Endothelial cell (in vitro differentiated cells): ENCODE results near the gene VENTX.

DNA sequence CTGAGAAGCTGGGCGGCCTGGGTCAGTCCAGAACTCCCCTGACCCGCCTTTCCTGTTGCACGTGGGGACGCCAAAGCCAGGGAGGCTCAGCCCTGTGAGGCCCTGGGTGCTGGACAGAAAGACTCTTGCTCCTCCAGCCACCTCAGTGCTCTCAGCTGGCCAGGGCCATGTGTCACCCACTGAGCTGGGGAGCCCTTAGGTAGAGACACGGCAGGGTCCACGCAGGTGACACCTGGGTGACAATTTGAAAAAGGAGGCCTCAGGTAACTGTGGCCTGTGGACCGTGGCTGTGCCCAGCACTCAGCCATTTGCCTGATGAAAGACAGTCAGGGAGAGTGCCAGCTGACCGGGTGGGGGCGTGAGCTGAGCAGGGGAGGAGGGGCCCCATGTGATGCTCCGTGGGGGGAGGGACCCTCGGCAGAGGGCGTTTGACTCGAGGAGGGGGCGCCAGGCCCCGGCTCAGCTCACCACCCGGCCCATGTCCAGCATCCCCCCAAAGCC lies 70.2 kb downstream of the PWWP2B start:
- PRO-cap: no peak

DNA sequence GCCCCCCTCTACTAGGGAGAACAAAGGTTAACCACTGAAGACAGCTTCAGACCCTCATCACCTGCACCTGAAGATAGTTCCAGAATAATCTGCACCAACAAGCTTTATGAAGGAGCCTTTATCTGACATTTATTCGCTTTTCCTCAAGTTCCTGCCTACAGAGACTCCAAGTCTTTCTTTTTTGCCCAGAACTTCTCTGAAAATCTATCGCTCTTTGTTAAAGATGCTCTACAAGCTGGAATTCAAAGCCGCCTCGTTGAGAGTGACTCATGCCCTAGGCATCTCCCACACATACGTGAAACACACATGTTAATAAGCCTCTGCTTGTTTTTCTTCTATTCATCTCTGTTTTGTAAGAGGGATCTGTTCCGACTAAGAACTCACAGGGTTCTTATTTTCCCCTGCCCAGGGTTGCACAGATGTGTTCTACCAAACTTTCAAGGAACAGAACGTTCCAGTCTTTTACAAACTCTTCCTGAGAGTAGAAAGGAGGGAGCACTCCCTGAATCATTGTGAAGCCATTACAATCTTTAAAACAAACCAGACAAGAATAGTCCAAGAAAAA lies 55.6 kb upstream of the INPP5A start:
- PRO-cap: no peak

GRCh38 chr10:132492456-132493016 lies 45.1 kb upstream of the INPP5A start:
- PRO-cap: no peak

GRCh38 chr10:132515663-132516033 lies 21.9 kb upstream of the INPP5A start:
- PRO-cap: no peak

DNA sequence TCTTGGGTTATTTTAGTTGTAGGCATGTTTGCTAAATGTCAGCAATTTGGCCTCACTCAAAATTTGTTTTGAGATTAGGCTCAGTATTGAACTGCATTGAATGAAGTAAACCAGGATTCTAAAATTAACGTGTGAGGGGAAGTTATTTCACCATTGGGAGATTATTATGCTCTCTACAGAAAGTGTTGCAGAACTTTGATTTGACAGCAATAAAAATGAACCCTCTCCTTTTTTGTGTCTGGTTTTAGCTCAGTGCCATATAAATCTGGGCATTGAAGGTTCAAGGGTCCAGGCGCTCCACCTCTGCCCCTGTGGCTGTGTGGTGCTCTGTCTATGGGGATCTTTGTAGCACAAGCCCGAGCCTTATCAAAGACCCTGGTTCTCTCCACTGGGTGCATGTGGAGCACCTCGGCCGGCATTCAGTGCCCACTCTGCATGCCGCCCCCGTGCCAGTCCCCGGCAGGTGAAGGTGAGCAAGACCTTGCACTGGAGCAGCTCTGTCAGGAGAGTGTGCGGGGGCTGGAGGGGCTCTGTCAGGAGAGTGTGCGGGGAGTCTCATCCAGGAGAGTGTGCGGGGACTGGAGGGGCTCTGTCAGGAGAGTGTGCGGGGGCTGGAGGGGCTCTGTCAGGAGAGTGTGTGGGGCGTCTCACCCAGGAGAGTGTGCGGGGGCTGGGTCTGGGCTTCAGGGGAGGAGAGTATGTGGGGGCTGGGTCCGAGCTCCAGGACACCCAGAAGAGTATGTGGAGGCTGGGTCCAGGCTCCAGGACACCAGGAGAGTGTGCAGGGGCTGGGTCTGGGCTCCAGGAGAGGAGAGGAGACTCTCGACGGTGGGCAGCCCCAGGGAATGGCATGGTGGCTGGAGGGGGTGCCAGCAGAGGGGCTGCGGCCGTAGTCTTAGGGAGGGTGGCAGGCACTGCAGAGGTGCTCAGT lies 40.7 kb downstream of the INPP5A start:
- PRO-cap: no peak

- PRO-cap: no peak
Measured at GRCh38 chr10:132579371-132580033, 41.9 kb downstream of the INPP5A start.

- PRO-cap: no peak
Measured at GRCh38 chr10:132743608-132744059, 42.3 kb downstream of the NKX6-2 start.

DNA sequence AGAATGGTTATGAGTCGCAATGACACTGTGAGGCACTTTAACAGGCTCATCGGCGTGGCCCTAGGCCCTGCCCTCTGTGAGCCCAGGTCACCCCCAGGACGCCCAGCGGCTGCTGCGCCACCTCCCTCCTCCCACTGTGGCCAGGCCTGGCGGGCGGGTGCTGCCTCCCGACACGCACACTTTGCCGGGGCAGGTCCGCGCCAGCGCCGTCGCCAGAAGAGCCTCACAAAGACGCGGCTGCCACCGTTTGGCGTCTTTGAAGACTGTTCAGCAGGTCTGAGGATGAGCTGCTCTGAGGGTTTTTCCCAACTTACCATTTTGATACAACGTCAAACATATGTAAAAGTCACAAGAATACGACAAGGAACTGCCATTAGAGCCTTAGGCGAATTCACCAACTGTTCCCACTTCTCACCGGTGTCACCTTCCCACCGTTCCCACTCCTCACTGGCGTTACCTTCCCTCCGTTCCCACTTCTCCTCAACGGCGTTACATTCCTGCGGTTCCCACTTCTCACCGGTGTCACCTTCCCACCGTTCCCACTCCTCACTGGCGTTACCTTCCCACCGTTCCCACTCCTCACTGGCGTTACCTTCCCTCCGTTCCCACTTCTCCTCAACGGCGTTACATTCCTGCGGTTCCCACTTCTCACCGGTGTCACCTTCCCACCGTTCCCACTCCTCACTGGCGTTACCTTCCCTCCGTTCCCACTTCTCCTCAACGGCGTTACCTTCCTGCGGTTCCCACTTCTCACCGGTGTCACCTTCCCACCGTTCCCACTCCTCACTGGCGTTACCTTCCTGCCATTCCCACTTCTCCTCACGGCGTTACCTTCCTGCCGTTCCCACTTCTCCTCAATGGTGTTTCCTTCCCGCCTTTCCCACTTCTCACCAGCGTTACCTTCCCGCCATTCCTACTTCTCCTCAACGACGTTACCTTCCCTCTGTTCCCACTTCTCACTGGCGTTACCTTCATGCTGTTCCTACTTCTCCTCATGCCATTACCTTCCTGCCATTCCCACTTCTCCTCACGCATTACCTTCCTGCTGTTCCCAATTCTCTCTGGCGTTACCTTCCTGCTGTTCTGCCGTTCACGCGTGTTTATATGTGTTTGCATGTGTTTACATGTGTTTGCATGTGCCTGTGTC lies 22.7 kb upstream of the CFAP46 start:
- PRO-cap: no peak

DNA sequence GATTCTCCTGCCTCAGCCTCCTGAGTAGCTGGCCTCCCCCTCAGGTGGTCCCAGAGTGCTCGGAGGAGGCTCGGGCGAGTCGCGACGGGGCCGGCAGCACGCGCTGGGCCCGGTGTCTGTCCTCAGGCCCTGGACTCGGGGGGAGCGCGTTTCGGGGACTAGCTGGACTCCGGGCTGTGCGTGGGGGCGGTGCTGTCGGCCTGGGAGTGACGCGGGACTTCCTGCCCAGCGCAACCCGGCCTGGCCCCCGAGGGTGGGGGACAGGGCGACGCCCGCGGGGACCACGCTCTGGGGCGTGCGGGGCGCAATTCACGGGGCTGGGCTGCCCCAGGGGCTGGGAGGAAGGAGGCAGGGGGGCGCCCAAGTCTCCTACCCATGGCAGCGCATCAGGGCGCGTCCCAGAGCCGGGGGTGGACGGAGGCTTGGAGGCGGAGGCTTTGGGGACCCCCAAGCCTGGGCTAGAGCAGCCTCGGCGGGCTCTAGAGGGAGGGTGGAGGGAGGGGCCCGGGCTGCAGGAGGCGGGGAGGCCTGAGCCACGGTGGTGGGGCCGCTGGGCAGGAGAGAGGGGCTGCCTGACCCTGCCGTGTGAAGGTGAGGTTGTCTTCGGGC lies 2.3 kb upstream of the VENTX start:
- PRO-cap: no peak

DNA sequence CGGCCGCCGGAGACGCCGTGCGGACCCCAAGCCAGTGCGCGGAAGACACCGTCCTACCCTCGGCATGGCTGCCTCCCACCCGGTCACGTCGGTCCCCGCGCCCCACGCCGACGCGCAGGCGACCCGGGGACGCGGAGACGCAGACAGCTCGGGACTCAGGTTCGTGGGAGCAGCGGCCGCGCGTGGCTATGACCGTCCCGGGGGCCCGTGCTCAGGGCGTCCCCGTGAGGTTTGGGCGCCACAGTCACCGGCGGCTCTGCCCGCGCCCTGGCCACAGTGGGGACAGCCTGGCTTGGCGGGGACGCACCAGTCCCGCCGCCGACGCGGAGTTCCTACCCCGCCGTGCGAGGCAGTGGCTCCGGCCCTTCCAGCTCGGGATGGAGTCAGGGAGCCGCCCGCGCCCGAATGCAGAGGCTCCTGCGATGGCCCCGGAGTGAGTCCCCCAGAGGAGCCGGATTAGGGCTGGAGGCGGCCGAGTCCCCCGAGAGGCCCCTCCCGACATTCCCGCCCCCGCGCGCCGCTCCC lies 791 bp upstream of the VENTX start:
- PRO-cap: no peak

GRCh38 chr10:133237327-133238224 lies at the start of gene VENTX:
Gene VENTX, plus strand, starts transcription at chr10:133237855.
- PRO-cap: no peak

GRCh38 chr10:133249880-133250470 lies 12.3 kb downstream of the VENTX start:
- PRO-cap: no peak

DNA sequence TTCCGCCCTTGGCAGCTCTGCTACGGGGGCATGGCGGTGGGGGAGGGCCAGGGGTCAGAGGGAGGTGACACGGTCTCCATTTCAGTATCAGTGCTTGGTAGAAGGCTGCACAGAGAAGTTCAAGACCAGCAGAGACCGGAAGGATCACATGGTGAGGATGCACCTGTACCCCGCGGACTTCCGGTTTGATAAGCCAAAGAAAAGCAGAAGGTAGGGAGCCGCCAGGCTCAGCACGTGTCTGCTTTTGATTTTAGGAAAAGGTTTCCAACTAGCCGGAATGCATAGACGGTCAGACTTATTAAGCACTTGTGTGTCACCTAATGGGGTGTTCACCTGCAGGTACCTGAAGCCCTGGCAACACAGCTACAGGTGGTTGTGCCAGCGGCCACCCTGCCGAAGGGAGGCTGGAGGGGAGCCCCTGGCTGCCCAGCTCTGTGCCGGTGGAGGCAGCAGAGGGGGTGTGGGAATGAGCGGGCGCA lies 1.4 kb downstream of the ZNF511 start:
- PRO-cap: no peak

GRCh38 chr10:133419790-133420253 lies 4.6 kb downstream of the SPRN start:
- PRO-cap: no peak

GRCh38 chr10:133519660-133520957 lies 7.1 kb upstream of the CYP2E1 start:
- PRO-cap: unidirectional peak, plus-strand start at chr10:133520433

DNA sequence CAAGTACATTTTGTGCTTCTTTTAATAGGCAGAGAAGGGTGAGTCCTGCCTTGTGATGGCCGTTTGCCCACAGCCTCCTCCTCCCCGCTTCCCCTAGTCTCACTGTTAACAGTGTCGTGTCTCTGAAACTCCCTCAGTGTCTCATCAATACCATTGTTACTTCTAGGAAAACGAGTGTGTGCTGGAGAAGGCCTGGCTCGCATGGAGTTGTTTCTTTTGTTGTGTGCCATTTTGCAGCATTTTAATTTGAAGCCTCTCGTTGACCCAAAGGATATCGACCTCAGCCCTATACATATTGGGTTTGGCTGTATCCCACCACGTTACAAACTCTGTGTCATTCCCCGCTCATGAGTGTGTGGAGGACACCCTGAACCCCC lies 11.4 kb downstream of the CYP2E1 start:
- PRO-cap: no peak